PC-3 (cell line): ENCODE results near the genes FOXI3, EIF2AK3 and RPIA.

GRCh38 chr2:88451990-88452983 is at the start of gene FOXI3:
TSS of gene FOXI3 (minus strand) at chr2:88452693.
- RAMPAGE, long total RNA: no peak

GRCh38 chr2:88579984-88580909 is 47.0 kb downstream of the EIF2AK3 start:
- RAMPAGE, long total RNA: no peak

DNA sequence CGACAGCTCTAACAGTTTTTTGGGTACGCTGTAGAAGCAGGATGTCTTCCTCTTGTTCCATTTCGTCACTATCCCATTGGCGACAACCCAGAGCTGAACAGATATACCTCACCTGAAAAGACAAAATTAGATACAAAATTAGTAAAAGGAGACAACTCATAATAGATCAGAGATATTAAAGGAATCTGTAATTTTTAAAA is 34.1 kb downstream of the EIF2AK3 start:
- RAMPAGE, long total RNA: no peak

- RAMPAGE, long total RNA: no peak
Measured at GRCh38 chr2:88595225-88595808, 31.9 kb downstream of the EIF2AK3 start.

- RAMPAGE, long total RNA: no peak
Measured at GRCh38 chr2:88626211-88626676, 1.0 kb downstream of the EIF2AK3 start.

DNA sequence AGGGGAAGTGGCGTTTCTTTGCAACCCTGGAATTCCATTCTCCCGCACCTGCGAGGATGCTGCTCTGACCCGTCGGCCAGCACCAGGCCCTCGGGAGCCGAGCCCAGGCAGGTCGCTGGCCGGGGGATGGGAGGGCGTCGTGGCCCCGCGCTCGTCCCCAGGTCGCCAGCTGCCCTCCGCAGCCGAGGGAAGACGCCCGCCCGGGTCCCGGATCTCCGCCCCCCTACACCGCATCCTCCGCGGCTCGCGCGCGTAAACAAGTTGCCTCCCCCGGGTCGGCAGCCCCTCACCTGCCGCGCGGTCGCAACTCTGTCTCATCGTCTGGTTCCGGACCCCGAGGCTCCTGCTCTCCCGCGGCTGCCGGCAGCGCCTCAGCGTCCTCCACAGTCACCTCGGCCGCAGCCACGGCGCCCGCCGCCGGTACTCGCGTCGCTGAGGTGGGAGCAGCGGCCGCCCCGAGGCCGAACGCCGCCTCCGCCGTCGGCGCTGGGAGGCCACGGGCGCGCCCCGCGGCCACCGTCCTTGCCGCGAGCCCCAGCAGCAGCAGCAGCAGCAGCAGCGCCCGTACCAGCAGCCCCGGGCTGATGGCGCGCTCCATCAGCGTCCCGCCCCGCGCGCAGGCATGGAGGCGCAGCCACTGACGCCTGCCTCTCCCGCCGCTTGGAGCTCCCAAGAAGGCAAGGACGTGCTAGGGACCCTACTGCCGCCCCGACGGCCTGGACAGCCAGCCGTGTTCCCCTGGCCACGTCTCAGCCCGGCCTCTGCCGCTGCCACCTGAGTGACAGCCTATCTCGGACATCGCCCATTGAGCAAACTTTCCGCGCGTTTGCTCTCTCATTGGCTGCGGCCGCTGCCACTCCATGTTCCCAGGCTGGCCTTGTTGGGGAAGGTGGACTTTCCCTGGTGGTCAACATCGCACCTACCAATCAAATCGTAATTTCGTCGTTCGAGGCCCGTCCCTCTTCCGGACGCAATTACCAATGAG is at the start of gene EIF2AK3:
Gene EIF2AK3, minus strand, starts transcription at position 788 of the 985 bp plus-strand sequence.
- RAMPAGE, long total RNA: no peak

GRCh38 chr2:88691592-88692704 is at the start of gene RPIA:
TSS of gene RPIA (plus strand) at chr2:88691673.
- RAMPAGE, long total RNA: no peak

- RAMPAGE, long total RNA: no peak
Measured at GRCh38 chr2:88698712-88699403, 7.4 kb downstream of the RPIA start.

- RAMPAGE, long total RNA: no peak
Measured at GRCh38 chr2:88784719-88785173, 93.3 kb downstream of the RPIA start.

GRCh38 chr2:88832500-88832995 is 141.1 kb downstream of the RPIA start:
- RAMPAGE, long total RNA: no peak

- RAMPAGE, long total RNA: no peak
Measured at GRCh38 chr2:88869484-88870042, 178.1 kb downstream of the RPIA start.

DNA sequence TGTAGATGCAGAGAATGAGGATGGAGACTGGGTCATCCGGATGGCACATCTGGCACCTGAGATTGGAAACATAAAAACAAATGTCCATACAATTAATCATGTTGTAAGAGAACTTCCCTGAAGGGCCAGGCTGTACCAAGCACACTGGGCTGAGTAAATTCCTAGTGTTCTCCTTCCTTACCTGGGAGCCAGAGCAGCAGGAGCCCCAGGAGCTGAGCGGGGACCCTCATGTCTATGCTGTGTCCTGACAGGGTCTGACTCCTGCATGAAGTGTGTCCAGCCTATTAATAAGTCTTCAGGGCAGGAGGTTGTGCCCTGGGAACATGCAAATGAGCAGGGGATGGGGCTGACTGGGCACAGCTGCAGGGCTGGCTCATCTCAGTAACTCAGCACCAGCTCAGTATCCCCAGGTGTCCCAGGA is 301.2 kb downstream of the RPIA start:
- RAMPAGE, long total RNA: no peak

DNA sequence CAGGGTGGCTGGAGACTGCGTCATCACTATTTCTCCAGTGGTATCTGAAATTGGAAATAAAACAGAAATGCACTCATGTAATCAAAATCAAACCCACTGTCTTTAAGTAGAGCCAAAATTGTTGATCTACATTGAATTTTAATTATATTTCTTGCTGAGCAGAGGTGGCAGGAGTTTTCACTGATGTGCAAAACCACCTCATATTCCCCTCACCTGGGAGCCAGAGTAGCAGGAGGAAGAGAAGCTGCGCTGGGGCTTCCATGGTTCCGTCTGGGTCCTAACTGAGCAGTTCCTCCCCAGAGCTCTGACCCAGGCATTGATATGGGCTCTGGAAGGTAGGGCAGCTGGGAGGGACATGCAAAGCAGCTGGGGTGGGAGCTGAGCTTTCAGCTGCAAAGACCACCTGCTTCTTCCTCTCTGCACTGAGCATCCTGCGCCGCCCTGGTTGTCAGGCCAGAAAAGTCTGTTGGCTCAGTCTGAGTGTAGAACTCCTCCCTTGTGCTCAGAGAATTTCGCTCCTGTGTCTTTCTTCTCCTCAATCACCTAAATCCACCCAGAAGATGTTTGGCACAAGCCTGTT is 394.0 kb downstream of the RPIA start:
- RAMPAGE, long total RNA: no peak

- RAMPAGE, long total RNA: no peak
Measured at GRCh38 chr2:89100232-89100529, 408.7 kb downstream of the RPIA start.

GRCh38 chr2:89222364-89222942 is 531.0 kb downstream of the RPIA start:
- RAMPAGE, long total RNA: no peak

GRCh38 chr2:89837641-89838241 is 1146.3 kb downstream of the RPIA start:
- RAMPAGE, long total RNA: no peak

- RAMPAGE, long total RNA: no peak
Measured at GRCh38 chr2:90324425-90325032, 1633.1 kb downstream of the RPIA start.

- RAMPAGE, long total RNA: no peak
Measured at GRCh38 chr2:94208151-94208712, 378.9 kb upstream of the AQP7B start.

GRCh38 chr2:94220356-94221006 is 366.6 kb upstream of the AQP7B start:
- RAMPAGE, long total RNA: no peak

DNA sequence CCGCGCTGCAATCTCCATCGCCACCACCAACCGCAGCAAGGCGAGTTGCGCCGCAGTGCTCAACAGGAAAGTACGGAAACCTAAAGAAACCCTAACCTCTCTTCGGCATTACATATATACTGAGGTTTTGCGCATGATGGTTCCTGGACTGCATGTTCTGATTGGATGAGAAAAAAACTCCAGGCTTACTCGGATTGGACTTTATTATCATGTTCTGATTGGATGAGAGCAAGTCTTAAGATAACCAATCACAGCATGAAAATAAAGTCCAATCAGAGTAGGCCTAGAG is 75.9 kb downstream of the TEKT4 start:
- RAMPAGE, long total RNA: no peak